ENCODE data around the gene VPS29.

- PRO-cap = no peak
- RAMPAGE, long total RNA = no peak
Observed at GRCh38 chr12:108831393-108832006, 25.9 kb downstream of the SSH1 start.

- PRO-cap = no peak
- RAMPAGE, long total RNA = no peak
Observed at GRCh38 chr12:109130175-109130714, 13.9 kb downstream of the ACACB start.

DNA sequence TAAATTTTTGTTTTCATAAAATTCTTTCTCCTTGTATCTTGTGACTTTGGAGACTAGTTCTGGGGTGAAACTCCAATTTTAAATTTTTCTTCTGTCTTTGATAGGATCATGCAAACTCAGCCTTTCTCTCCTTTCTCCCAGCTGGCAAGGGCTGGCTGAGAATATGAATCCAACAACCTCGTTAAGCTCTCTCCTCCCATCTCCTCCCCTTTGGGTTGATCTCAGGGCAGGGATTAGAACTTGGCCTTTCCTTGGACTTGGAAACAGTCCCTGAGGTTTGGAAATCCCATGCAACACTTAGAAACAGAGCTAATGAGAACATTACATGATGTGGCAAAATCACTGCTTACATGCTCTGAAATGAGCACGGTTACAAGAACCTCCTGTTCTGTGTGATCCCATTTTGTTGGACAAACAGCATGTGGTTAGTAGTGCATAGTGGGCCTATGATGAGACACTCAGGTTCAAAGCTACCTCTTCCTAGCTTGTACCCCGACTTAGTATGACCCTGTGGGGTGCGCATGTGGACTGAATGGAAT, 31.6 kb downstream of the ACACB start:
- PRO-cap = no peak
- RAMPAGE, long total RNA = no peak

DNA sequence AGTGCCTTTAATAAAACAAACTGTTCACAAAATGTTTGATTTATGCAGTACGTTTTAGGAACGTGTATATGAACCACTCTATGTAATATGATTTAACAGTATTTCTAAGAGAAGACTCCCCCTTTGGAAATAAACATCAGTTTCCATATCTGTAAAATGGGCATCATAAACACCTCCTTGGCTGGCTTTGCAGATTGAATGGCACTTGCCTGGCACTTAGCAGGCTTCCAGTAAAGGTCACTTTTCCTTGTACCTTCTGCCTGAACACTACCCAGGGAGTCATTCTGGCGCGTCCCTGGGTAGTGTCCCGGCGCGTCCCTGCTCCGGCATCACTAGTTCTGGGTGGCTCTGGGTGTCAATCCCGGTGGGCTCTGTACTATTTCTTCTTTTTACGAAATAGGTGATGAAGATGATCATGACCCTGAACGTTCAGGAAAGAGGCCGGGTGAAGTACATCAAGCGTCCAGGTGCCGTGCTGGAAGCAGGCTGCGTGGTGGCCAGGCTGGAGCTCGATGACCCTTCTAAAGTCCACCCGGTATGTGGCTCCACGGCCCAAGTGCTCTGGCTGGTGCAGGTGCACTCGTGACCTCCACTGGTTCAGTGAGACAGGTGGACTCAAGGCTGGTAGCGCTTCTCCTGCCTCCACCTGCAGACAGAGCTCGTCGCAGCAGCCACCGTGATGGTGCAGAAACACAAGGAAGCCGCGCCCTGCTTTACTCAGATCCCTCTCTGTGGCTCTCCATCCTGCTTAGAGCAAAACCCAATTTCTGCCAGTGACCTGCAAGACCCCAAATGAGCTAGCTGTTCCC, 85.0 kb downstream of the ACACB start:
- PRO-cap = no peak
- RAMPAGE, long total RNA = no peak

GRCh38 chr12:109264539-109265633, 44.2 kb downstream of the FOXN4 start:
- PRO-cap = no peak
- RAMPAGE, long total RNA = no peak

DNA sequence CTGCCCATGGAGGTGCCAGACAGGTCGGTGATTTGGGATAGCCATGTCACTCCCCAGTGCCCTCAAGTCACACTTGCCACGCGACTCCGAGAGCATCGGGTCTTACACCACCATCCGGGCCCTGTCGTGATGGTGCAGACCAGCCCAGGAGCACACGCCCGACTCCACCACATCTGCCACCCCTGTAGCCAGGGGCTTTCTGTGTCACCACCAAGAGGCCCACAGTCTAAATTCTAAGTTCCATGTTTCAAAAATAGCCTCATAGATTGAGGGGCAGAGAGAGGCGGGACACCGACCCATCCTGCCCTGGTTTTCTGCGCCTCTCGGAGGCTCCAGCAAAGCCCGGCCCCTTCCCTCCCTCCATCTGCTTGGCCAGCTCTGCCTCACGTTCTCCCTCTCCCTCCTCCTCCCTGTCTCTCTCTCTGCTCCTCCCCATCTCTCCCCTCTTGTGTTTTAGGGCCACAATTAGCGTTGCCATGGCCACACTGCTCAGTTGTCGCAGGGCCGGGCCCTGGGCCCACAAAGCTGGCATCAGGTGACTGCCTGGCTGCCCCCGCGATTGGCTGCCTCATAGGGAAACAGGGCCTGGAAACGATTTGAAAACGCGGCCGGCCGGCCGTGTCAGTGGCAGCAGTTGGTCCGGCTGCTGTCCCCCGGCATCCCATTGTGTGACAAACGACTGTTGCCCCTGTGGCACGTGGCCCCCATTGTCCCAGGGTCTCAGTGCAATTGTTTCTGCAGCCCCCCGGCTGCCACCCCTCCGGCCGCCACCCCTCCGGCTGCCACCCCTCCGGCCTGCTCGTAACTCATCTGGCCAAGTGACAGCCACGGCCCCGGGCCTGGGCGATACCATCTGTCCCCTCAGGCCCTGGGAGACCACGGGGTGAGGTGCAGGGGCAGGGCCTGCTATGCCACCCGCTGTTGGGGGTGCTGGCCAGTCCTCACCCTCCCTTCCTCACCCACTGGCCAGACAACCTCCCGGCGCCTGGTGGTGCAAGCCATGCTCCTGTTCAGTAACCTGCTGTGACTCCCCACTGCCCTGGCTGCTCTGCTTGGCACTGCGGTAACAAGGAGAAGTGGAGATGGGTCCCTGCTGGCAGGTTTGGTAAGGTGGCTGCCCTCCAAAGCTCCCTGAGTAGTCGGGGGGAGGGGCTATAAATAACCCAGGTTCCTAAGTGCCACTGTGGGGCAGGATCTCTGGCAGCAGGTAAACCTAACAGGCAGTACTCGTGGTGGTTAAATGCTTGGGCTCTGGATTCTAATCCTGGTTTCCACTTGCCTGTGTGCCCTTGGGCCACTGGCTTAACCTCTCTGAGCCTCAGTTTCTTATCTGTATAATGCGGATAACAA, 17.4 kb downstream of the FOXN4 start:
- PRO-cap = no peak
- RAMPAGE, long total RNA = no peak

DNA sequence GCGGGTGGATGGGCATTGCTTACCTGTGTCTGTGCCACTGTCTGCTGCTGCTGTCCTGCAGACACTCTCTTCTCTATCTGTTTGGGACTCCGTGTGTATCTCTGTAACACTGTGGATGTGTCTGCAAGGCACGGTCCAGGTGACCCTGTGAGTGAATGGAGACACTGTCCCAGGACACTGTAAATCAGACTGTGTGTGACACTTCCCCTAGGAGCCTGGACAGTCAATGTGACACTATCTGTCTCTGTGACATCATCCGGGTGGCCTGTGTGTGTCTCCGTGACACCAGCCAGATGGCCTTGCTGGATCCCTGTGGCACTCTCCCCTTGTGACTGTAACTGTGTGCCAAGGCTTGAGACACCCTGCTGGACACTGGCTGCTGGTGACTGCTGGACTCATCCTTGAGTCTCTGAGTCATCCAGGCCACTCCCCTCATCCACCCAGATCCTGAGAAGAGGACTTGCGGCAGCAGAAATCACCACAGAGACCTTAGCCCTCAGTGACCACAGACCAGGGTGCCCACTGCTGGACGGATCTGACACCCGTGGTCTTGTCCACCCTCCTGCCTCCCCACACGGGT, 51.5 kb downstream of the MVK start:
- PRO-cap = no peak
- RAMPAGE, long total RNA = no peak

DNA sequence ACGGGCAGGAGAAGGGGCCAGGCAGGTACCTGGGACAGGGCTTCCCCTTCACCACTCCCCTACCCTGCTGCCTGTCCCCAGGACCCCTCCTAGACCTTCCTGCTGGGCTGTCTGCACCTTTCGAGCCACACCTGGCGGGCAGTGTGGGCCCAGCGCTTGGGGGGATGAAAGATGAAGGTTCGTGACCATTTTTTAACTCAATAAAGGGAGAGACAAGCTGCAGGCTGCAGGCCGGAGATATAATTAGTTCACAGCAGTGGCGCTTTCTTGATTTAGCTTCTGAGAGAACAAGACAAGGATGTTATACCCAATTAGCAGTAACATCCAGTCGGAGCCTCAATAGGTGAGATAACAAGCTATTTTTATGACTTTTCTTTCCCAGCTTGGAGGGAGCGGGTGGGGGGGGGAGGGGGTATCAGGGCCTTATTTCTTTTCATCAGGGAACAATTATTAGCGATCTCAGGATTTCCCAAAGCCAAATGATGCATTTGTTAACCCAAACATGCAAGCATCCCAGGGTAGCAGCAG, 9.0 kb downstream of the FAM222A start:
- PRO-cap = no peak
- RAMPAGE, long total RNA = no peak

DNA sequence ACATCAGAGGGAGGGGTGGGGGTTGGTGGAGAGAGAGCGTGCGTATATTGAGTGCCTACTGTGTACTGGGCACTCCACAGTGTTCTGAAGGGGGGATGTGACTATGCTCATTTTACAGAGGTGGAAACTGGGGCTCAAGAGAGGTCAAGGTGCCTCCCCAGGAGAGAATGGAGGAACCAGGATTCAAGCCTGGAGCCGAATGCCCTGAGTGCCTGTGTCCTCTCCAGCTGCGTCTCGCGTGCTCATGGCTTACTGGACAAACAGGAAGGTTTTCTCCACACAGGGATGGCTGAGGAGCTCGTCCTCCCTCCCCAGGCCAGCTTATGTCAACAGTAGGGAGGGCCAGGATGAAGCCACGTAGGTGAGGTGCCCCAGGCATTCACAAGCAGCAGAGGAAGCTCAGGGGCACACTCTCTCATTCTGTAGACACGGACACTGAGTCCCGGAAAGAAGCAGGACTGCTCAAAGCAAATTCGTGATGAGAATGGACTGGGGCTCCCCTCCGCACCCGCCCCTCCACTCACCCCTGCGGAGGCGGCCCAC, 49.3 kb downstream of the TRPV4 start:
- PRO-cap = no peak
- RAMPAGE, long total RNA = no peak

DNA sequence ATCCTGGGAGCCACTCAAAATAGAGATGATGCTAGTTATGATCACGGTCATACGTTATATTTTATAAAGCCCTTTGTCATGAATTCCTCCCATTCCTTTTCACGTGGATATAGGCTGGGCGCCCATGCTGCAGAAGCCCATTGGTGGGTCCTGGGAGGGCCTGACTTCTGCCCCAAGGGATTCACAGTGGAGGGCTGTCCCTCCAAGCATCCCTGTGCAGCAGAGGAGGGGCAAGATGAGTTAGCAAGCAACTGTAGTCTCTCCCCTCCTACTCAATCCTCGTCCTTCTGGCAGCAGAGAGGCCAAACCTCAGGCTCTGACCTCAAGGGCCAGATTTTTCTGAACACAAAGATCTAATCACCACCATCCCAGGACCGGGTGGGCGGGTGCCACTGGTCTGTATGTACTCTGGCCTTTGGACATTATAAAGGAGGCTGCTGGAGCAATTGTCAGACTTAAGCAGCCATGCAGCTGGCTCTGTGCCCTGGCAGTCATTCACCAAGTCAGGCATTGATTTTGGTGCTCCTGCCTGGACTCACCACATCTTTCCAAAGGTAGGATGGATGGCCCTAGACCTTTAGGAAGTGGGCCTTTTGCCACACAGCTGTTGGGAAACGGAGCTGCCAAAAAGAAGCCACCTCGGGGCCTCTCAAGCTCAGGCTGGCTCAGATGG, 8.5 kb downstream of the GLTP start:
- PRO-cap = no peak
- RAMPAGE, long total RNA = no peak

GRCh38 chr12:109879120-109879786, 1.1 kb downstream of the GLTP start:
- PRO-cap = no peak
- RAMPAGE, long total RNA = no peak

- PRO-cap = no peak
- RAMPAGE, long total RNA = no peak
Observed at GRCh38 chr12:109881136-109881580, 817 bp upstream of the GLTP start.

DNA sequence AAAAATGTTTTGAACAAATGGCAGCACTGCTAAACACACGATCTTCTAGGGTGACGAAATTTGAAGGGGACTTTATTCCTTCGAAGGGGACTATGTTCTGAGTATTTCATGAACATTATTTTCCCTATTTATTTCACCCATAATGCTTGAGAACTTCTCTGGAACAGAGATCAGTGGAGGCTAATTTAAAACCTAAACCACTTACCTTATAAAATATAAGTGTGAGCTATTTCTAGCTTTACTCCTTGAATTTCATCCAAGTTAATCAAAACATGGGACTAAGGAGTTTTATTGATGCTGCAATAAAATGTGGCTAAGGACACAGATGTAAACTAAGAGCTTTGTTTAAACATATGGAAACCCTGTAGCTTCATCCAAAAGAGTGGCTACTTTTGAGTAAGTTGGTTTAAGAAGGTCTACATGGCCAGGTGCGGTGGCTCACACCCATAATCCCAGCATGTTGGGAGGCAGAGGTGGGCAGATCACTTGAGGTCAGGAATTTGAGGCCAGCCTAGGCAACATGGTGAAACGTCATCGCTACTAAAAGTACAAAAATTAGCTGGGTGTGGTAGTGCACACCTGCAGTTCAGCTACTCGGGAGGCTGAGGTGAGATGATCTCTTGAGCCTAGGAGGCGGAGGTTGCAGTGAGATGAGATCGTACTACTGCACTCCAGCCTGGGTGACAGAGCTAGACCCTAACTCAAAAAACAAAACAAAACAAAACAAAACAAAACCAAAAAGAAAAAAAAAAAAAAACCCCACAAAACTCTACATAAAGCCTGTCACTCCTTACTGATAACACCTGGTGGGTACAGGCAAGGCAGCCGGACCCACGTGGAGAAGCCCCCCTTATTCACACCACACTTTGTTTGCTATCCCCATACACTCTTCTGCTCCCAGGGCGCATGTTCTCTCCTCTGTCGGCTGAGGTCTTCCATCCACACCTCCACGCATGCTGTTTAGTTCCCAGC, 40.4 kb downstream of the TCHP start:
- PRO-cap = no peak
- RAMPAGE, long total RNA = no peak

DNA sequence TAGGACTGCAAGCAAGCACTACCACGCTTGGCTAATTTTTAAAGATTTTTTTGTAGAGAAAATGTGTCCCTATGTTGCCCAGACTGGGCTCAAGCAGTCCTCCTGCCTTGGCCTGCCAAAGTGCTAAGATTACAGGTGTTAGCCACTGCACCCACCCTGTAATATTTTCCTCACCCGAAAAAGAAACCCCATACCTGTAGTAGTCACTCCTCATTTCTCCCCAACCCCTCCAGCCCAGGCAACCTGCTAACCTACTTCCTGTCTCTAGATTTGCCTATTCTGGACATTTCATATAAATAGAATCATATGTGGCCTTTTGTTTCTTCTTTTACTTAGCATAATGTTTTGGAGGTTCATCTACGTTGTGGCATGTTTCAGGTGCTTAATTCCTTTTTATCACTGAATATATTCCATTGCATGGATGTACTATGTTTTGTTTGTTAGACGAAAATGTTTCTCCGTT, 6.1 kb downstream of the ANKRD13A start:
- PRO-cap = no peak
- RAMPAGE, long total RNA = no peak

GRCh38 chr12:110035968-110036167, 12.5 kb downstream of the C12orf76 start:
- PRO-cap = no peak
- RAMPAGE, long total RNA = no peak

DNA sequence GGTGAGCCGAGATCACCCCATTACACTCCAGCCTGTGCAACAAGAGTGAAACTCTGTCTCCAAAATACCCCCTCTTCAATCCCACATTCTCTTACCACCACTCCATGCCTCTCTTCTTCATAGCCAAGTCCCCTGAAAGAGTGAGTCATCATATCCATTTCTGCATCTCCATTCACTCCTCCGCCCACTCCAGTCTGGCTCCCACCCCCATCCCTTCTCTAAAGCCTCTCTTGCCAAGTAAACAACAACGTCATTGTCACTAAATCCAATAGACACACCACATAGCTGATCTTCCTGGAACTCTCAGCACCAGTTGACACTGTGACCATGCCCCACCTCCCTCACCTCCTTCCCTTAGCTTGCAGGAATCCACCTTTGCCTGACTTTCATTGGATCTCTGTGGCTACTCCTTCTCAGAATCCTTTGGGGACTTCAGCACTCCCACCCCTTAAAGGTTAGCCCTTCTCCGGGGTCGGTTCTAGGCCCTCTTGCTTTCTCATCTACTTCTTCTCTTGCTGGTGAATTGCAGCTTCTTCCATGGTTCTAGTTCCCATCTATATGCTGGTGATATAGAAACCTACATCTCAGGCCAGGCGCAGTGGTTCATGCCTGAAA, 12.0 kb upstream of the C12orf76 start:
- PRO-cap = no peak
- RAMPAGE, long total RNA = no peak

DNA sequence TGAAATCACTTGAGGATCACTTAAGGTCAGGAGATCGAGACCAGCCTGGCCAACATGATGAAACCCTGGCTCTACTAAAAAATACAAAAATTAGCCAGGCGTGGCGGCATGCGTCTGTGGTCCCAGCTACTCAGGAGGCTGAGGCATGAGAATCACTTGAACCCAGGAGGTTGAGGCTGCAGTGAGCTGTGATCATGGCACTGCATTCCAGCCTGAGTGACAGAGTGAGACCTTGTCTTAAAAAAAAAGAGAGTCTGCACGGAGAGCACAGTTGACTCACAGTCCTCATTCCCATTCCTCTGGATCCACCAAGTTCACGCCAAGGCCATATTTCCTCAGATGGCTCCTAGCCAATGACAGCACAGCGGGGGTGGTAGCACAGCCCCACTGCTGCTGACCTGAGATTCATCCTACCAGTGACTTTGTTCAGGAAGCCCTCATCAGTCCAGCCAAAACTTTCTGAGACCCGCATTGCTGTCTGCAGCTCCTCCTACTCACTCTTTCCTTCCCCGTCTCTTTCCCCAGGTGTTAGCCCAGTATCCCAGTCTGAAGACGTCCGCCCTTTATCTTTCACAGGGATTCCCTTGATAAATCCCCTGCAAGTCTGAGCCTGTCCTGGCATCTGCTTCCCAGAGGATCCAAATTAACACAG, 16.4 kb upstream of the IFT81 start:
- PRO-cap = no peak
- RAMPAGE, long total RNA = no peak

DNA sequence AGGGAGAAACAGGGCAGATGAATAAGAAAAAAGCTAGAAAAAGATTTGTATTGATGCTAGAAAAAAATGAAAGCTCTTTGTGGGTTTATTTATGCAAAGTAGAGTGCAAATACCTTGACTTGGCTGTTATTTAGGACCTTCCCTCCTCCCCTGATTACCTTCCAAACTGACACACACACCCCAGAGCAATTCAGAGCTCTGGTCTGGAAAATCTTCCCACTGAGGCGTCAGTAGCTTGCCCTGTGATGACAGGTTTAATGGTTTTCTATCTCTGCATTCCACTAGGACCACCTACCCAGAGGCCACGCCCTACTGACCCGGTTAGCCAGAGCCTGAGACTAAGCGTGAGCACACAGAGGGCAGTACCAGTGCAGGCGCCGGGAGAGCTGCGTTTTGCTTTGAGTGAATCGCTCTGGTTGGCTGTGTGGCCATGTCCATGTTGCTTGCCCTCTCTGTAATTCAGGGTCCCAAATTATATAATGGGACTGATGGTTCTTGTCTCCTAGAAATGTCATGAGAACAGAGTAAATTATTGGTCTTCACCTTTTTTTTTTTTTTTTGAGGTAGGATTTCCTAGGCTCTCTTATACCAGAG, 36.2 kb upstream of the ATP2A2 start:
- PRO-cap = no peak
- RAMPAGE, long total RNA = no peak

DNA sequence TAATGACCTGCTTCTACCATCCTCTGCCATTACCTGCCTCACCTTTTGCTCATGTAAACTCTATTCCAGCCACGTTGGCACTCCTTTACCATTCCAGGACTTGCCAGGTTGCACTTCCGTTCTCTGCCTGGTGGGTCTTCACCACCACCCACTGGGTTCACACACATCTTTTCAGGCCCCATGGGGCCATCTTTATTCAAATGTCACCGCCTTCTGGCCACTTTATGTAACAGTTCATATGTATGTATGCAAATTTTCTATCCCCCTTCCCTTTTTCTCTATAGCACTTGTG, 57.7 kb downstream of the ATP2A2 start:
- PRO-cap = no peak
- RAMPAGE, long total RNA = no peak

GRCh38 chr12:110501971-110502433, at the start of gene VPS29:
TSS of gene VPS29 (minus strand) at chr12:110502111.
- PRO-cap = bidirectional peak, plus-strand start at chr12:110502357, minus-strand start at chr12:110502071
- RAMPAGE, long total RNA = start-site peak on the minus strand at chr12:110502069-110502114, 292 and 714 reads in 2 replicates

All from Karpas-422 (cell line).